Neural crest cell (in vitro differentiated cells): ENCODE measurements around the genes MBTD1, TMEM100 and MSI2.

- PRO-cap, result no peak
Observed at GRCh38 chr17:51122287-51122477, 1.5 kb upstream of the SPAG9 start.

GRCh38 chr17:51153729-51154600 is 606 bp downstream of the NME1 start:
- PRO-cap, result bidirectional peak, plus-strand start at chr17:51153905, minus-strand start at chr17:51153846; bidirectional peak, plus-strand start at chr17:51153986, minus-strand start at chr17:51153928; unidirectional peak, minus-strand start at chr17:51154474

- PRO-cap, result bidirectional peak, plus-strand start at chr17:51260161, minus-strand start at chr17:51260043; bidirectional peak, plus-strand start at chr17:51260575, minus-strand start at chr17:51260375
Observed at GRCh38 chr17:51259897-51260662, at the start of gene MBTD1. TSS of gene MBTD1 (minus strand) at chr17:51260049.

DNA sequence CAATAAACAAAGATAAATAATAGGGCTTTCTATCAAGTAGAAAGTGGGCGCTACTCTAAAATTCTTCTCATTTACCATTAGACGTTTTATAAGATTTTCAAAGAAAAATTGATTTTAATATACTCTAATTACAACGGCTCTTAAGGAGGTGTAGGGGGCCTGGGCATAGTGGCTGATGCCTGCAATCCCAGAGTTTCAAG is 11.9 kb upstream of the CA10 start:
- PRO-cap, result no peak

DNA sequence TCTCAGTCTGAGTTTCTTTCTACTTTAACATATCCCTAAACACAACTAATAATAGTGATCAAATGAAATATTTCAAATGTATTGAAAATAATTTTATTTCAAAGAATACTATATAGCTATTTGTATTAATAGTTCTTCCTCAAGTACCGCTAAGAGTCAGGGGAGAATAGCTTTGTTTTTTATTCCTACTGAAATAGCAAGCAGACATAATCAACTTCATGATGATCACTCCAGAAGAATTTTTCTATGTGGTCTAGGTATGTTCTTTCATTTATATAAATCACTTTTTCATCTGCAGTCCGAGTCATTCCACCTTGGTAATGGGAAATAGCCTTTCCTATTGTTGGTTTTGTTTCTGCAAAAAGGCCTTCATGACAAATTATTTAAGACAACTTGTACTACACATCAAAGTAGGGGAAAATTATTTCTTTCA is 453.7 kb upstream of the CA10 start:
- PRO-cap, result no peak

GRCh38 chr17:53924563-53924900 is 101.8 kb downstream of the KIF2B start:
- PRO-cap, result bidirectional peak, plus-strand start at chr17:53924713, minus-strand start at chr17:53924698

- PRO-cap, result no peak
Observed at GRCh38 chr17:54685526-54685982, 215.1 kb upstream of the TOM1L1 start.

DNA sequence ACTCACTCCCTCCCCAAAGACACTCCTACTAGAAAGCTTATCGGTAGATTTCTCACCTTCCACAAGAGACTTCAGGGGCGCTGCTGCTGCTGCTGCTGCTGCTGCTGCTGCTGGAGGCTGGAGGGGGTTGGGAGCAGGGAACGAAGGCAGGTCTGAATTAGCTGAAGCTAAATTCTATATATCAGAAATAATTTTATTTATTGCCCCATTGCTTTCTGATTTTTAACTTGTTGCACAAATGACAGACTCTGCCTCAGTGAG is 25.9 kb upstream of the HLF start:
- PRO-cap, result no peak

GRCh38 chr17:55266363-55266647 is 1.5 kb downstream of the HLF start:
- PRO-cap, result no peak

DNA sequence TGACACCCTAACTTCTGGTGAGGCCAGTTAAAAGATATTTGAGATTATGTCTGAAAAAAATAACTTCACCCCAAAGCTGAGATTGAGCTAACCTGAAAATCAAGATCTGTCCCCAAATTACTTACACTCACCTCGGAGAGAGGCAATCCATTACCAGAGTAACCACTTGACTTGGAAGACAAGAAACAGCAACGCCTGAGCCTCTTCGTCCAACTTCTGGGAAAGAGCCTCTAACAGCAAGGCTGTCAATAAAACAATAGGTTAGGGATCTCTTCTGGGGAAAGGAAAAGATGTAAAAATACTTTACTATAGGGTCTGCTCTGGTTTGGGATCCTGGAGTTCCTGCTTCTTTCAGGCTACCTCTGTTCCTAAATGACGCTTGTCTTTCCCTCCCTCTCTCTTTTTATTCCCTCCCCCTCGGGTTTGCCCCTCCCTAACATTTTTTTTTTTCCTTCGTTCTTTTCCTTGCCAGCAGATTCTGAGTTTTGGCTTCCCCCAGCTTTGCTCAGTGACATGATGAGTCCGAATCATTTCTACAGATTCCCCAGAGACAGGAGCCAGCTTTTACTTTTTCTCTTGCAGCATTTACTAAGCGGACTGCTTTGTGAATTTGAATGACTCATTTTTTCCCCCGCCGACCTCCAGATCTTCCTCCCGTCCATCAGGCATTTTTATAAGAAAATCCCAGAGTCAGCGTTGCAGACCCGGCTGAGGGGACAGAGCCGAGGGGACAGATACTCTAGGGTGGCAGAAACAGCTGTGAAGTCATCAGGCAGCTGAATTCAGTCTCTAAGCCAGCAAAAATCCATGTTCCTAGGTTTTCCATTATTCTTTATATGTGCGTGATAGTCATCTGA is at the start of gene TMEM100:
TSS of gene TMEM100 (minus strand) at position 377 of the 857 bp plus-strand sequence.
- PRO-cap, result no peak

- PRO-cap, result no peak
Observed at GRCh38 chr17:56034014-56034682, 119.1 kb upstream of the ANKFN1 start.

DNA sequence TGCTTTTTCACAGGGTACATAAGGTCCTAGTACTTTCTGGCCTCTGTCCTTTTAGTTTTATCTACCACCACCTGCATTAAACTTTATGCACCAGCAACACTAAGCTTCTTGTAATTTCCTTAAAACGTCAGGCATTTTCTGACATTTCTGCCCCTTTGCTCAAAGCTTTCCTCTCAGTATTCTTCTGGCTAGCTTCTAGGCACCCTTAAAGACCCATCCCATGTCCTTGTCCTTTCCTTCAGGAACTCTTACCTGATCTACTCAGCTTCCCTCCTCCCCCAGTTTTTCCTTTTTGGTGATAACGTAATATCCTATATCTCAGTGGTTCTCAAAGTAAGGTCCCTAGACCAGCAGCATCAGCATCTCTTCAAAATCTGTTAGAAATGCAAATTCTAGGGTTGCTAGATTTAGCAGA is 2.8 kb downstream of the DGKE start:
- PRO-cap, result no peak

- PRO-cap, result no peak
Observed at GRCh38 chr17:56888095-56889067, 25.5 kb downstream of the TRIM25 start.

DNA sequence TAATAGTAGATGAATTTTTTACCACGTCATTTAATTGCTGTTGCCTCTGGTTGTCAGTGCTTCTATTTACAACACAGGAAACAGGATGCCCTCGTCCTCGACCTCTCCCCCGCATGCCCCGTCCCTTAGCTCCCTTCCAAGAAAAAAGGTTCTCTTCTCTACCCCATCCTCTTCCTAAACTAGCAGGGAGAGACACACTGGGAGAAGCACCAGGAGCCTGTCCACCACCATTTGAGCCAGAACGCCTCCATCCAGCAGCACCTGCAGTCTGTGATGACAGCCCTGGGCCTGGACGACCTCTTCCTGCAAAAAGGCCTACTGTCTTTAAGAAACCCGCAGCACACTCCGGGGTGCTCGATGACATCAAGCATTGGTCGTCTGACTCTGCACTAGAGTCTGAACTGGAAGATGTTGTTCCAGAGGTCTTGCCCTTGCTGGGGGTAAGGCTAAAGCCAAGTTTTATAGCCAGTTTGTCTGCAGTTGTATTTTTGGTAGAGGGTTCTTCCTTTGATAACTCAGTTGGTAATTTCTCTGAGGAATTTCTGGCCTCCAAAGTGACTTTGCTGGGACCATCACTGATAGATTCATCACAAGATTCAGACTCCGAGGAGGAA is 10.8 kb downstream of the COIL start:
- PRO-cap, result no peak

- PRO-cap, result bidirectional peak, plus-strand start at chr17:57256633, minus-strand start at chr17:57256340; bidirectional peak, plus-strand start at chr17:57256854, minus-strand start at chr17:57256848
Observed at GRCh38 chr17:57256261-57257207, at the start of gene MSI2. TSS of gene MSI2 (plus strand) at chr17:57256523.

DNA sequence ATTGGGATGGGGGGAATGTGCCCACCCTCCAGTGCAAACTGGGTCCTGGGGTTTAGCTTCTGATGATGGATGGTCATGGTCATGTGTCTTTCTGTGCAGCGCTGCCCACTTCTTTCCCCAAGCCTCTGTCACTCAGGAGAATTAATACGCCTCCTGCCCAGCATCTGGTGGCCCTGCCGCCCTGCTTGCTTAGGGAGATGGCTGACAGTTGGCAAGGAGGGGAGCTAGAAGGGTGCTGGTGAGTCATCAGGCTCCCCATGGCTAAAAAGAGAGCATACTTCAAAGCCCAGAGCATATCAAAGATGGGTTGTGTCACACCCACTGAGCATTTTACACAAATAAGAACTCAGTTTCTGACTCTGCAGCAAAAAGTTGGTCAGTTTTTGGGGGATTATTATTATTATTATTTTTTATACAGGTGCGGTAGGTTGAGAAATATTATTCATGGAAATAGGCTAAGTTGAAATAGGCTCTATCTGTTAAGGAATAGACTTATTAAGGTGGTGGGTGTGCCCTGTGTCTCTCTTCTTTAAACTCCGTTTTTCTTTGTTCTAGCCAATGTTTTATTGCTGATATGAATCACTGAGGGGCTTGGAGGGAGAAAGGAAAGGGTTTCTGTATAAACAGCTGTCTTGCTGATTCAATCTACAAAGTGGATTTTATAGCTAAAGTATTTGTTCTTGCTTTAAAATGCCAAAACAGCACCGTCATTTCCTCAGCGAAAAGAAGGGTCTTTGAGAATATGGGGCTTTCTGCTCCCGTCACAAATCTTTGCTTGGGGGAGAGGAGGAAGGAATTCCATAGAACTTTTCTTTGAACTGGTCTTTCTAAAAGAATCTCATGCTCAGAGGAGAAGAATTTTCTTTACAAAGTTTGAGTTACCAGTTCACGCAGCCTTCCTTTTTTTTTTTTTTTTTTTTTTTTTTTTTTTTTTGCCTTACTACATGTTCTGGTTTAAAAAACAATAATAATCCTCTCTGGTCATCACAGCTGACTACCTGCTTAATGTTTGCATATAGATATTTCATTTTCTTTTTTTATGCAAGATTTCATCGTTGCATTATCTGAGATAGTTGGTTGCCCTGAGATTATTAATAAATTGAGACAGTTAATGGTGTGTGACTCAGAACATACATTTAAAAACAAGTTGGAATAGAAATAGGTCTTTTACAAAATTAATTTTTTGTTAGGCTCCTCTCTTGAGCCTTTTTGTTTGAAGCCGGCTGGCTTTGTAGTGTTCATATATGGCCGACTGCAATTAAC is 39.2 kb downstream of the MSI2 start:
- PRO-cap, result unidirectional peak, plus-strand start at position 207 of the sequence

DNA sequence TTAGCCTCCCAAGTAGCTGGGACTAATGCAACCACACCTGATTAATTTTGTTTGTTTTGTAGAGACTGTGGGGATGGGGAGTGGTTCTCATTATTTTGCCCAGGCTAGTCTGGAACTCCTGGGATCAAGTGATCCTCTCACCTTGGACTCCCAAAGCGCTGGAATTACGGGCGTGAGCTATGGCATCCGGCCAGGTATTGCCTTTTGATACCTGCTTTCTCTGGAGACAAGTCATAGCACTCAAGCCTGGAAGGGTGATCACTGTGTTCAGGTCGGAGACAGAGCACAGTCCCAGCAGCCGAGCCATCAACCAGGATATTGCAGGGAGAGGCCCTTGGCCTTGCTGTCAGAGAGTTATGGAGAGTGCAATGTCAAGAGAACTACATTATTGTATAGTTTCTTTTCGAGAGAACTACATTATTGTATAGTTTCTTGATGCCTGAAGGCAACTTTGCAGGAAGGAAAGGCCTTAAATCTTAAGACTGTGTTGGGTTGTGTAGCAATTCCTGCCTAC is 55.5 kb downstream of the MSI2 start:
- PRO-cap, result no peak

- PRO-cap, result no peak
Observed at GRCh38 chr17:57365201-57365810, 109.0 kb downstream of the MSI2 start.

DNA sequence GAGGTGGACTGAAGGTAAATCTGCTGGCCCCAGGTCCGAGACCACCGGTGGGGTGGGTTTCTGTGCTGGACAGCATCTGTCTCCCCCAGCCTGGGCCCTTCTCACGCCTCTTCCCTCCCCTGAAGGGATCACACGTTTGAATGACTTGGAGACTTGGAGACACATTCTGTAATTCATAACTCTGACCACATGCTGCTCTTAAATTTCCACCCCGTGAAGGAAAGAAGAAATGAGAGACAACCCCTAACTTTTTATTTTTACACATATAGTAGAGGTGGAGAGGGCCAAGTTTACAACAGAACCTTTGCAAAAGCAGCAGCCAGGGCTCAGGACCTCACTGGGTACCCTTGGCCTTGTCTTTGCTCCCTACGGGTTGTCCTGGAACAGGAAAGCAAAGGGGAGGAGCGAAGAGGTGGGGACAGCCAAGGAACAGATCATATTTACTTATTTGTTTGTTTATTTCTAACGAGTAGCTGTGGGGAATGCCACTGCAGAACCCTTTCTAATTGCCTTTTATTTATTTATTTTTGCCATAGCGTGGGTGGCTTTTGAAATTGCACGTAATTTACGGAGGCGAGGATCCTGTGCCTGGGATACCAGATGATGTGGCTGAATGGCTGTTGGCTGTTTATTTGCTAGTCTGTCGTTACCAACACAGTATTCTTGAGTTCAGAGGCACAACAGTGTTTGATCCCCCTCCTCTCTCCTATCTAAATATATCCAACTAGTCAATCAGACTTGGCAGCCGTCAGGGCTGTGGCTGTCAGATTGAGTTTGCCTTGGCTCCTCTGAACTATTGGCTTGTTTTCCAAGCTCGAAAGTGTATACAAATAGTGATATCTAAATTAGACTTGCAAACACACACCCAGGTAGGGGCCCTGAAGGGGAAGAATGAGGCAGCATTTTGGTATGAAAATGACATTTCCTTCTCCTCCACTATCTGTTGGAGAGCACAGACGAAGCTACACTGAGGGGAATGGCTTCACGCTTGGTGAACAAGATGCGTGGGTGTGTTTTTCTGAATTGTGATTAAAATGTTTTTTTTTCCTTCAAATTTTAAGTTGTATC is 110.3 kb downstream of the MSI2 start:
- PRO-cap, result no peak

GRCh38 chr17:57379333-57380147 is 123.2 kb downstream of the MSI2 start:
- PRO-cap, result no peak